Measurements from ENCODE around the genes HSD11B1L, CATSPERD and SLC25A41.

- RRBS, result no CpG with 5 or more reads among the region's 20 CpGs
These were observed 144.5 kb downstream of the KDM4B start for GRCh38 chr19:5113261-5114034.

- RRBS, result 80% methylated on average over 12 of the region's 49 CpGs
These were observed 182.6 kb downstream of the KDM4B start for GRCh38 chr19:5151340-5152180.

GRCh38 chr19:5188023-5188249 is 152.7 kb downstream of the PTPRS start:
- RRBS, result no CpG with 5 or more reads among the region's 5 CpGs

GRCh38 chr19:5222505-5223191 is 118.0 kb downstream of the PTPRS start:
- RRBS, result 94% methylated on average over 40 of the region's 72 CpGs

DNA sequence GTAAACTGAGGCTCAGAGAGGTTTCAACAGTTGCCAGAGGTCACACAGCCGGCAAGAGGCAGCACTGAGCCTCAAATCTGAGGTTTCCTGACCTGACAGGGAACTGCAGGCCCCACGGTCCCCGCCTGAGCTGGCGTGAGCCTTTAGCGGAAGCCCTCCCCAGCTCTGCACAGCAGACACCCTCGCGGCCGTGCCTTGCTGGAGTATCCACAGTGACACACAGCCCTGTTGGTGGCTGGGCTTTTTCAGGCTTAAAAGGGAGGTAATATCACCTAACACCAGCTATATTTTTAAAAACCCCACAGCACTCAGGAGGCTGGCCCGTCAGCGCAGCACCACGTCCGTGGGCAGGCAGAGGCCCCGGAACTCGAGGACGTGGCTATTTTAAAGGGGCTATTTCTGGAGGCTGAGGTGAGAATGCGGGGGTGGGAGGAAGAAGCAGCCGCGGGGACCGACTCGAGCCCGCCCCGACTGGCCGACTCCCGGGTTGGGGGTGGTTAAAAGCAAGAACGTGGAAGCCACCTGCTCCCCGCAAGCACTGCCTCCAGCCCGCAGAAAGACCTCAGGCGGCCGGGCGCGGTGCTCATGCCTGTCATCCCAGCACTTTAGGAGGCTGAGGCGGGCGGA is 18.5 kb downstream of the PTPRS start:
- RRBS, result 41% methylated on average over 5 of the region's 33 CpGs

DNA sequence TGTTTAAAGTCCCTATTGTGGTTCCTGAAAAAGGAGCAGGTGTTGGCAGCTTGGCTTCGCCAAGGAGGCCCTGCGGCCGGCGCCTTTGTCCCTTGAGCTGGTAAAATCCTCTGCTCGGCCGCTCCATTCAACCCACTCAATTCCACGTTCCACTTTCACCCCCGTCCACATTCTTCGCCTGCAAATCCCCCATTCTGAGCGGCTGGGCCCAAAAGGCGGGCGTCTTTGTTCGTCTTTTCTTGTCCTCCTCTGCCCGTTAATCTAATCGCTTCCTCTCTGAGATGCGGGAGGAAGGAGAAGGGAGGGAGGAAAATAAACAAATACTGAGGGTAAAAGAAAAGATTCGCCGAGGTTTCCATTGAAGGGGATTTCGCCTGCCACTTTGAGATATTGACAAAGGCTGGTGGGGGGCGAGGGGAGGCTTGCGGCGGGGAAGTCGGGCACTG is 37.5 kb downstream of the ZNRF4 start:
- RRBS, result no CpG with 5 or more reads among the region's 23 CpGs

DNA sequence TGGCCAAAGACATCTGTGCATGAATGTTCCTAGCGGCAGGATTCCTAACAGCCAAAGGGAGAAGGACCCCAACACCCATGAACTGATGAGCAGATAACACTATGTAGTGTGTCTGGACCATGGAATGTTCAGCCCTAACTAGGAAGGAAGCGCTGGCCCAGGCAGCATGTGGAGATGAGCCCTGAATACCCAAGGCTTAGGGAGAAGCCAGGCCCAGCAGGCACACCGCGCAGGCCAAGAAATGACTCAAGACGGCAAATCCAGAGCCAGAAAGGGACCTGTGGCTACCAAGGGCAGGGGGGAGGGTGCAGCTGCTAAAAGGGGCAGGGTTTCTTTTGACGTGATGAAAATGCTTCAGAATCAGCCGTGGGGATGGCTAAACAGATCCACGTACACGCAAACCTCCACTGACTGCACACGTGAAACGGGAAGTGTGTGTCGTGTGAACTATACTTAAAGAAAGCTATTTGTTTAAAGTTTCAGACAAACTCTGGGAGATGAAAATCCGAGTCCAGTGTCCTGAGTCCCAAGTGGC is 34.1 kb downstream of the SAFB2 start:
- RRBS, result no CpG with 5 or more reads among the region's 13 CpGs

DNA sequence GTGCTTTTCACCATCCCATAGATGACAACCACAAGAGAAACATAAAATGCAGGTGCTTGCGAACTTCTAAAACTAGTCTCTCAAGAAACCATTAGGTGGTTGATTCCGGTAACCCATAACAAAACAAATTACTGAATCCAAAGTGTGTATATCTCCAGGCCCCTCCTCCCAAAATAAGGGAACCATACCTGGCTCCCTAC is 12.3 kb downstream of the SAFB2 start:
- RRBS, result no CpG with 5 or more reads among the region's 2 CpGs

GRCh38 chr19:5680728-5681446 is at the start of gene HSD11B1L:
HSD11B1L (plus strand) TSS chr19:5681027.
- RRBS, result 1% methylated on average over 23 of the region's 68 CpGs

DNA sequence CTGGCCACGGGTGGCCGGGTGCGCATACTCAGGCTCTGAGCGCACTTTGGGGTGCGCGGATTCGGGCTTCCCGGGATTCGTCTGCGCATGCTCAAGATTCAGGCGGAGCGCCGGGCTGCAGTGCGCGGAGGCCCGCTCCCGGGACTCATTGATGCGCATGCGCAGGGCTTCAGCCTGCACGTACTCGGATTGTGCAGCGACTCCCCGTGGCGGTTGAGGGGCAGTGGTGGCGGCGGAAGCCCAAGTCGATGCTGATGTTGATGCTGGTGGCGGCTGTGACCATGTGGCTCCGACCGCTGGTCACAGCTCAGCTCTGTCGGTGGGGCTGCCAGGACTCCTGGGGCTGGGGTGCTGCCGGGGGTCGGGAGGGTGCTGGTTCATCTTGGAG is at the start of gene CATSPERD:
Gene CATSPERD (plus strand): TSS at position 148 of the 388 bp plus-strand sequence.
- RRBS, result under 1% methylated on average over 10 of the region's 33 CpGs

DNA sequence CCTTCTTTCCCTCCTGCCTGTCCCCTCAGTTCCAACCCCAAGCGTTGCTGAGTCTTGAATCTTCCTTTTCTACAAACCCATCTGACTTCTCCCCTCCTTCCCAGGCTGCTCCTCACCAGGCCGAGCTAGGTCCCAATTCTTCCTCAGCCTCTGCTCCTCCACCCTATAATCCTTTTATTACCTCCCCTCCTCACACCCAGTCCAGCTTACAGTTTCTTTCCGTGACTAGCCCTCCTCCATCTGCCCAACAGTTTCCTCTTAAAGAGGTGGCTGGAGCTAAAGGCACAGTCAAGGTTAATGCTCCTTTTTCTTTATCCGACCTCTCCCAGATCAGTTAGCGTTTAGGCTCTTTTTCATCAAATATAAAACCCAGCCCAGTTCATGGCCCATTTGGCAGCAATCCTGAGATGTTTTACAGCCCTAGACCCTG is 9.1 kb upstream of the FUT6 start:
- RRBS, result no CpG with 5 or more reads among the region's 5 CpGs

DNA sequence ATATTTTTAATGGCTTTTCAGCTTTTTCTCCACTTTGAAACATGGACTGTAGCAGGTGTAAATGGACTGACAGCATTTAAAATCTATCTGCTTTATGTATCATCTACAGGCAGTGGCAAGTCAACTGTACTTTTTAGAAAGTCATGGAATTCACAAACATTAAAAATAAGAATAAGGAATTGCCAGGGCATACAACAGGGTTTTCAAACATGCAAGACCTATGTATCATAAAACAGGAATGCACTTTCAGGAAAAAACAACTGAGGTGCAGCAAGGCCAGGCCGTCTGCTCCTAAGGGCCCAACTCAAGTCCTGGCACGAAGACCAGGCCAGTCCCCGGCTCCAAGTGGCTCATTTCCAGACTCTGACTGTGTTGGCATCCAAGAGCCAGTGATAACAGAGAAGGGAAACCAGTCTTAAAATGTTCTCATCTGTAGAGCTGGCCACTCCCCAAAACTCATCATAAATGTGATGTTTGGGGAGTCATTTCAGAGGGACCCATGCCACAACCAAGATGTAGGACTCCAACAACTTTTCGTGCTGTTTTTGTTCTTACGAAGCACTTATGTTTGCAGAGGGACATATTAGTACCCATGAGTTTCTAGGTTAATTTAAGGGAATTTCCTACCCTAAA is 7.0 kb downstream of the RFX2 start:
- RRBS, result no CpG with 5 or more reads among the region's 5 CpGs

GRCh38 chr19:6269998-6270569 is 9.7 kb downstream of the MLLT1 start:
- RRBS, result 64% methylated on average over 2 of the region's 21 CpGs

GRCh38 chr19:6270978-6271455 is 8.8 kb downstream of the MLLT1 start:
- RRBS, result no CpG with 5 or more reads among the region's 14 CpGs

- RRBS, result no CpG with 5 or more reads among the region's 5 CpGs
These were observed 1.2 kb downstream of the ALKBH7 start for GRCh38 chr19:6373775-6374121.

DNA sequence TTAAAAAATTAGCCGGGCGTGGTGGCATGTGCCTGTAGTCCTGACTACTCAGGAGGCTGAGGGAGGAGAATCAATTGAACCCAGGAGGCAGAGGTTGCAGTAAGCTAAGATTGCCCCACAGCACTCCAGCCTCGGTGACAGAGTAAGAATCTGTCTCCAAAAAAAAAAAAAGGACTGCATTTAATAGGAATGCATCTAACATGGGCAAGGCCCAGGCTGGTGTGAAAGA is 8.5 kb upstream of the PSPN start:
- RRBS, result no CpG with 5 or more reads among the region's 3 CpGs

GRCh38 chr19:6392353-6392832 is 571 bp downstream of the GTF2F1 start:
- RRBS, result no CpG with 5 or more reads among the region's 6 CpGs

GRCh38 chr19:6411599-6412058 is 13.0 kb downstream of the KHSRP start:
- RRBS, result 94% methylated on average over 6 of the region's 20 CpGs

- RRBS, result no CpG with 5 or more reads among the region's 4 CpGs
These were observed at the start of gene SLC25A41 for GRCh38 chr19:6433677-6433907. SLC25A41 (minus strand) TSS chr19:6433763.

DNA sequence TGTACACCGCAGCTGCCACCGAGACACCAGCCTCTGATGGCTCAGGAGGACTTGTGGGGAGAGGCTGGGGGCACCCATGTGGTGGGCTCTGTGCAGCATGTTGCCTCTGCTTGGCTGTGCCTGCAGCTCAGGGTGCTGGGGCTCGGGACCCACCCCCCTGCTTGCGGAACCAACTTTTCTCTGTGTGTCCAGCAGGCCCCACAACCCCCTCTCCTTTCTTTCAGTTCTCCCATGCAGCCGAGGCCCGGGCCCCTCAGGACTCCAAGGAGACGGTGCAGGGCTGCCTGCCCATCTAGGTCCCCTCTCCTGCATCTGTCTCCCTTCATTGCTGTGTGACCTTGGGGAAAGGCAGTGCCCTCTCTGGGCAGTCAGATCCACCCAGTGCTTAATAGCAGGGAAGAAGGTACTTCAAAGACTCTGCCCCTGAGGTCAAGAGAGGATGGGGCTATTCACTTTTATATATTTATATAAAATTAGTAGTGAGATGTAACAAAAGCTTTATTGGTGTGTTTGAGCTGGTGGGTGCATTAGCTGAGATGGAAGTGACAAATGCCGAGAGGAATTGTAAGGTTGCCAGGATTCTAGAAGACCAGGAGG is 2.8 kb downstream of the CRB3 start:
- RRBS, result no CpG with 5 or more reads among the region's 8 CpGs